Gastrocnemius medialis (tissue), 3 donors: ENCODE results near the genes NAA15 and ELMOD2.

- PRO-cap, result no peak
- RAMPAGE, long total RNA, 3 experiments, result no peak in any of the 3 experiments
These were observed 9.4 kb downstream of the ELF2 start for GRCh38 chr4:139167622-139168109.

DNA sequence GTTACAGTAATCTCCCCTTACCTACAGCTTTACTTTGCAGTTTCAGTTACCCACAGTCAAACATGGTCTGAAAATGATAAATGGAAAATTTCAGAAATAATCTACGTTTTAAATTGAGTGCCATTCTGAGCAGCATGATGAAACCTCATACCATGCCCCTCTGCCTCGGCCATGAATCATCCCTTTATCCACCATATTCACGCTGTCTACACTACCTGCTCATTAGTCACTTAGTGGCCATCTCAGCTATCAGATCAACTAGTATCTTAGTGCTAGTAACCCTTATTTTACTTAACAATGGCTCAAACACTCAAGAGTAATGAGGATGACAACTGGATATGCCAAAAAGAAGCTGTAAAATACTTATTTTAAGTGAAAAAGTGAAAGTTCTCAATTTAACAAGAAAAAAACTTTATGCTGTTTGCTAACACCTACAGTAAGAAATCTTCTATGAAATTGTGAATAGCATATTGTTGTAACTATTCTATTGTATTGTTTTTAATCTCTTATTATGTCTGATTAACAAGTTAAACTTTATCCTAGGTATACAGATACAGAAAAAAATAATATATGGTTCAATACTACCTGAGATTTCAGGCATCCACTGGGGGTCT is 4.7 kb downstream of the ELF2 start:
- PRO-cap, result unidirectional peak, plus-strand start at position 225 of the sequence
- RAMPAGE, long total RNA, 3 experiments, result no peak in any of the 3 experiments

GRCh38 chr4:139188867-139189576 is 12.0 kb upstream of the ELF2 start:
- PRO-cap, result no peak
- RAMPAGE, long total RNA, 3 experiments, result no peak in any of the 3 experiments

DNA sequence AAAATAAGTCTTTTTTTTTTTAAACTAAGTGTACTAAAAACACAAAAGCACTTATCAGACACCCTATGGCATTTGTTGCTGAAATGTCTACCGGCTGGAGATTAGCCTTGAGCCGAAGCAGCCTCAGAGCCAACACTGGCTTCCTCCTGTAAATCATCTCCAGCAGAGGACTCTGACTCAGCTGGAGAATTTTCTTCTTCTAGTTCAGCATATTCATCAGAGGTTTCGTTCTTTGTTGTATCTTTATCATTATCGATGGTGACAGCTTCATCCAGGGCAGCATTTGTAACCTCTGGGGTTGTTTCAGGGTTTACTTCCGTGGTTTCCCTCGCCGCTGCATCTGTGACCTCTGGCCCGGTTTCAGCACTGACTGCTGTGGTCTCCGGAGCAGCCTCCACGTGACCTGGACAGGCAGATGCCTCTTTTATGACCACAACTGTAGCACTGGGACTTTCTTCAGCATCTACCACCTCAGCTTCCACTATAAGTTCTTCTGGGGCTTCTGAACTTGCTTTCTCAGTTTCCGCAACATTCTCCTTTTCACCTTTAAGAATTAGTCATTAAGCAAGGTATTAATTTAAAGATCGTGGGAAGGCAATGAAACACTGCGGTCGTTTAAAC is 13.4 kb downstream of the MGARP start:
- PRO-cap, result no peak
- RAMPAGE, long total RNA, 3 experiments, result no peak in any of the 3 experiments

DNA sequence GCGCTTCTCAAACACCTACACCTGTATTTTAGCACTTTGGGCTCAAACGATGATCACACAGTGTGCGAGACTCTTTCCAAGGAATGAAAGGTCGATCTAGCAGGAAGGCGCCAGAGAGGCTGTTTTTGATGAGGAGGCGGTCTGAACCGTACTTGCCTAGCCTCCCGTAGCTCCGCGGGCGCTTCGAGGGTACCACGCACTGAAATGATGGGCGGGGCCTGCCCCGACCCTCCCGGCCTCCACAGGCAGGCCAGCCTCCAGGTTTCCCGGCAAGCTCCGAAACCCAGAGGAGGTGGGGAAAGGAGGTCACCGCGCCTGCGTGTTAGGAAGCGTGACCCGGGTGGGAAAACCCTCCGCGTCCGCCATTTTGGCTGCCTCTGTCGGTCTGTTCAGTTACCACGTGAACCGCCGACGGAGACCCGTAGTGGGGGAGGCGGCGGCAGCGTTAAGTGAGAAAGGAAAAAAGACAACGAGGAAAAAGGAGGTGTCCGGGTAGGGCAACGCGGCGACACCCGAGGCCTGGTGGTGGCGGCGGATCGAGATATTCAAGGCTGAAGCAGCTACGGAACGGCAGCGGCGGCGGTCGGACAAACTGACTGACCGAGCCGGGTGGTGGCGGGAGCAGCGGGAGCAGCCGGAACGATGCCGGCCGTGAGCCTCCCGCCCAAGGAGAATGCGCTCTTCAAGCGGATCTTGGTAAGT is at the start of gene NAA15:
Gene NAA15, plus strand, starts transcription at position 370 of the 702 bp plus-strand sequence.
- PRO-cap, result bidirectional peak, plus-strand start at position 392 of the sequence, minus-strand start at position 190 of the sequence
- RAMPAGE, long total RNA, 3 experiments, result start-site peak on the plus strand in 3 of 3 experiments, centred at positions 372 to 394 of the sequence, 34 to 259 reads per replicate

- PRO-cap, result no peak
- RAMPAGE, long total RNA, 3 experiments, result no peak in any of the 3 experiments
These were observed 20.6 kb downstream of the SETD7 start for GRCh38 chr4:139535355-139535832.

- PRO-cap, result no peak
- RAMPAGE, long total RNA, 3 experiments, result no peak in any of the 3 experiments
These were observed 50.6 kb upstream of the SETD7 start for GRCh38 chr4:139606602-139607096.

GRCh38 chr4:139623127-139623359 is 42.6 kb upstream of the MGST2 start:
- PRO-cap, result no peak
- RAMPAGE, long total RNA, 3 experiments, result no peak in any of the 3 experiments

- PRO-cap, result no peak
- RAMPAGE, long total RNA, 3 experiments, result no peak in any of the 3 experiments
These were observed 51.8 kb downstream of the MGST2 start for GRCh38 chr4:139717397-139717841.

DNA sequence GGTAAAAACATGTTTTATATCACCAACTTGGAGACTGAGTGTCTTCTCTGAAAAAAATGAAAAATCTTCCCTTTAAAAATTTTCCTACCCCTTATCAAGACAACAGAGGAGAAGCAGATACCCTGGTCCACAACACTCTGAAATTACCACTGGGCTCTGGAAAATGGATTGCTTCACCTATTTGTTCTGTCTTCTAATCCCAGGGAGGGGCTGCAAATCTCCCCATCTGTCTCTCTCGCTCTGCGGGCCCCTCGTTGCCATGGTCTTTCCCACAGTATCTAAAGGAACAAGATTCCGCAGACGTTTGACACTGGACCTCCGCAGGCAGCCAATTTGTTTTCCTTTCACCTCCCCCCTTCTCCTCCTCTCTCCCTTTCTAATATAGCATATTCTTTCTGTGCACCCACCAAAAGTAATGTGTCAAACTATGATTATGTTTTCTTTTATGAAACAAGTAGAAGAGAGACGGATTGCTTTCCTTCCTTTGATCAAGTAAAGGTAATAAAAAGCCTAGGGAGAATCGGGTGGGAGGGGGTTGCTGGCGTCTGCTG is 80.8 kb downstream of the MGST2 start:
- PRO-cap, result no peak
- RAMPAGE, long total RNA, 3 experiments, result no peak in any of the 3 experiments

DNA sequence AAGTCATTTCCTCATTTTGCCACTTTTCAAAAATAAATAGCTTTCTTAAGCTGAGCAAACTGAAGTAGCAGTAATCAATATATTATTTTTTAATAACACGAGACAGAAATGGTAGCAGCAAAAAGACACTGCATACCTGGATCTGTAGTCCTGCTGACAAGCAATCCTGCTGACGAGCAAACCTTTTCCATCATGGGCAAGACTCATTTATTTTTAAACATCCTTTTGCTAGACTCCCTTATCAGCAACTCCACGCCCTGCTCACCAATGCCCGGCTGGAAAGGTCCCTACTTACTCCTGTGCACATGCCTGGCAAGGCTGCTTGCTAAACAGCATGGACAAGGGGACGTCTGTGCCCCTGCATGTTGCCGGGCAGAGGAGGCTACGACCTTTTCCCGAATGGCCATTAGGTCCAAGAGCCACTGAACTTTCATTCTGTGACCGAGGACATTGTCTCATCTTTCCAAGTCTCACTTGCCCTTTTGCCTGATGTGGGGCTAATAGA is 98.5 kb downstream of the MGST2 start:
- PRO-cap, result no peak
- RAMPAGE, long total RNA, 3 experiments, result no peak in any of the 3 experiments

DNA sequence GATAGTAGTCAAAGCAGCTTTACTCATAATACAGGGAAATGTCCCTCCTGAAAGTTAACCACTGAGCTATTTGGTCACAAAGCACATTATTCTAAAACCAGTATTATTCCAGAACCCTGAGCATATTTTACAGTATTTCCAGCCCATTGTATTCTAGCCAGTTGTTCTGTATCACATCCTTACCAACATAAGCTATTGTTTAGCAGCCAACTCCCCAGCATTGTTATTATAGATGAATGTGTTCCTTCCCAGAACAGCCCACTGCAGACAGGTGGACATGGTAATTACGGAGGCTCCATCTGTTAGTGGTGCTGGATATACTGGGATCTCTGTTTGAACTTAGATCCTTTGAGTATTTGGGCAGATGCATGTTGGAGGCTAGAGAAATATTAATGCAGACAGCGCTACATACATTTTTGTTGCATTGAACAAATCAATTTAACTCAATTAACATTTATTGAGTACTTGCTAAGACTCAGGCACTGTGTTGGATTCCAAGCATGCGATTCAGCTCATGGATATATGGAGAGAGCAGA is 126.1 kb downstream of the MGST2 start:
- PRO-cap, result no peak
- RAMPAGE, long total RNA, 3 experiments, result no peak in any of the 3 experiments

GRCh38 chr4:139814283-139814841 is 148.7 kb downstream of the MGST2 start:
- PRO-cap, result no peak
- RAMPAGE, long total RNA, 3 experiments, result no peak in any of the 3 experiments

GRCh38 chr4:139817603-139818364 is 152.2 kb downstream of the MGST2 start:
- PRO-cap, result no peak
- RAMPAGE, long total RNA, 3 experiments, result no peak in any of the 3 experiments

- PRO-cap, result no peak
- RAMPAGE, long total RNA, 3 experiments, result no peak in any of the 3 experiments
These were observed 219.8 kb downstream of the MAML3 start for GRCh38 chr4:139934078-139934786.

DNA sequence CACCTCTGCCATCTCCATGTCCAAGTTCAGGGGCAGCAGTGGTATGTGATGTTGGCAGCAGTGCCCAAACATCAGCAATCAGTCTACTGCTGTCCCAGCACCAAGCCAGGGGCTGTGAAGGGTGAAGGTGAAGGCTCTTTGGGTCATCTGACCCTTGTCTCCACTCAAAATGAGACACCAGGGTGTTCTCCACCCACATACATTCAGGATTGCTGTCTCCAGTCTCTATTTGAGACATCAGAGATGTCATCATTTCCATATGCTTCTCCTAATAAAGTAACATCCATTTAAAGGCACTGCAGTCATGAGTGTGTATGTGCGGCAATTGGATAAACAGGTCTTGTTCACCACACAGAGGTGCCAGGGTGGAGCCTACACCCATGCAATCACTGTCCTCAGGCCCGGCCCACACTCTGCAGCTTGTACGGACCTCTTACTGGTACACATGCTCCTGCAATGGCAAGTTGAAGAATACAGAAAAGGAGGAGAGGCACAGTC is 22.2 kb downstream of the MAML3 start:
- PRO-cap, result no peak
- RAMPAGE, long total RNA, 3 experiments, result no peak in any of the 3 experiments

- PRO-cap, result no peak
- RAMPAGE, long total RNA, 3 experiments, result no peak in any of the 3 experiments
These were observed 59.1 kb upstream of the MAML3 start for GRCh38 chr4:140212931-140213607.

GRCh38 chr4:140342967-140343928 is 30.2 kb upstream of the SCOC start:
- PRO-cap, result no peak
- RAMPAGE, long total RNA, 3 experiments, result no peak in any of the 3 experiments

DNA sequence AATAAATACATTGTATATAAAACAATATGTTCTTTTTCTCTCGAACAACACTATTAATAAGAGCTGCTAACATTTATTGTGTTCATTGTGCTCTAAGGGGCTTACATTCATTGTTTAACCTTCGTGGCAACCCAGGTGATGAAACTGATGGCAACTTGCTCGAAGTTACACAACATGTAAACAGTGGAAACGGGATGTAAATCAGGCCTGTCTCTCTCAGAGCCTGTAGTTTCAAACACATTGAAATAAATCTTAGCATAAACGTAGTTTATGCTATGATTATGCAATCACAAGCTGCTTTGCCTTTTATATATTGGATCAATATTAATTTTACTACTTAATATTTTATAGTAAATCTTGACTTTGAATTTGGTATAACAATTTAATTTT is 631 bp upstream of the CLGN start:
- PRO-cap, result no peak
- RAMPAGE, long total RNA, 3 experiments, result no peak in any of the 3 experiments

DNA sequence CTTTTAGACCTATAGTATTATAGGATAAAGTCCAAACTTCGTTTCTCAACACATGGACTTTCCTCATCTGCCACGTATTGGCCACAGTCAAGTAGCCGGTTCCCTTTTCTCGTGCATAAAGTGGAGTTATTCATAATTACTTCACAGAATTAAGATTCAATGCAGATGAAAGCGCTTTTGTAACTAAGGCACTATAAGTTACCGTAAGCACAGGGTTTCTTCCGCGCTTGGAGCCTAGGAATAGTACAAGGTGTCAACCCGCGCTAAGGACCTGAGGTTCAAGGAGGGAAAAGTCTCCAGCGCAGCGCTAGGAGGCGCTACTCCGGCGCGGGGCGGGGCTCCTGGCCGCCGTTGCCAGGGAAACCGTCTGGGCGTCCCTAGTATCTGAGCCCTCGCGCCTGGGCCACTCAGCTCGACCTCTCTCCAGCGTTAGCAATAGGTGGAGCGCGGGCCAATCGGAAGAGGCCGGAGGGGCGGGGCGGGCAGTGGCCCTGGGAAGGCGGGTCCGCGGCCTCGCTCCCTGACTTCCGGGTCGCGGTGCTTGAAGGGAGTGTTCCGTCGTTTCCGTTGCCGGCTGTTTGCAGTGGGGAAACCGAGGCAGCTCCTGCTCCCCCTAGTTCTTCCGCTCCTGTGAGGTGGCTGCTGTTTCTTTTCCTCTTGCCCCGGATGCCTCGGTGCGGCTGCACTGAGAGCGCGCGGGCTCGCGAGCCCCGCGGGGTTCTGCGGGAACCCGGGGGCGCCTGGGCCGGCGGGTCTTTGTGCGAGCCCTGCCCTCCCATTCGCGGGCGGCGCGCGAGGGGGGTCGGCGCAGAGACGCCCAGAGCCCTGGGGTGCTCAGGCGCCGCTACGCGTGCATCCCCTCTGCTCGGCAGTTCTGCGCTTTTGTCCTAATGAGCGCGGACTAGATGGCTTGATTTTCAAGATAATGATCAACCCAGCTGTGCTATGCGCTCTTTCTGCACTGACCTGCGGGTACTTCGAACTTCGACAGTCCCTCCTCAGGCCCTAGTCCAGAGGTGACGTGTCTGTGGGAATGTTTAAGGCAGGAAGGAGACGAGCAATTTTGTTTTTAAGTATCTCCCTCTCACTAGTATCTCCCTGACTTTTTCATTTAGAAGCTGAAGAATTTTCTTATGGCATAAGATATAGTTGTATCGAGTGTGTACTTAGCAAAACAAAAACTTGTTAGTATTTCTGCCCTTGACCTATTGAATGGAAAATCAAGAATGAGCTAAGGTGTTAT is at the start of gene ELMOD2:
Gene ELMOD2, plus strand, starts transcription at position 523 of the 1,243 bp plus-strand sequence.
- PRO-cap, result unidirectional peak, plus-strand start at position 470 of the sequence; unidirectional peak, plus-strand start at position 523 of the sequence; unidirectional peak, plus-strand start at position 577 of the sequence
- RAMPAGE, long total RNA, 3 experiments, result start-site peak on the plus strand in 3 of 3 experiments, centred at positions 535 to 542 of the sequence, 23 to 252 reads per replicate